Gastrocnemius medialis (tissue), 3 donors: ENCODE measurements around the genes FUT4 and CWC15.

GRCh38 chr11:93541953-93542724, 1.1 kb downstream of the SMCO4 start:
- PRO-cap = unidirectional peak, plus-strand start at chr11:93542202
- RAMPAGE, long total RNA, 3 experiments = no peak in any of the 3 experiments

- PRO-cap = no peak
- RAMPAGE, long total RNA, 3 experiments = no peak in any of the 3 experiments
Observed at GRCh38 chr11:93570675-93571274, 27.6 kb upstream of the SMCO4 start.

DNA sequence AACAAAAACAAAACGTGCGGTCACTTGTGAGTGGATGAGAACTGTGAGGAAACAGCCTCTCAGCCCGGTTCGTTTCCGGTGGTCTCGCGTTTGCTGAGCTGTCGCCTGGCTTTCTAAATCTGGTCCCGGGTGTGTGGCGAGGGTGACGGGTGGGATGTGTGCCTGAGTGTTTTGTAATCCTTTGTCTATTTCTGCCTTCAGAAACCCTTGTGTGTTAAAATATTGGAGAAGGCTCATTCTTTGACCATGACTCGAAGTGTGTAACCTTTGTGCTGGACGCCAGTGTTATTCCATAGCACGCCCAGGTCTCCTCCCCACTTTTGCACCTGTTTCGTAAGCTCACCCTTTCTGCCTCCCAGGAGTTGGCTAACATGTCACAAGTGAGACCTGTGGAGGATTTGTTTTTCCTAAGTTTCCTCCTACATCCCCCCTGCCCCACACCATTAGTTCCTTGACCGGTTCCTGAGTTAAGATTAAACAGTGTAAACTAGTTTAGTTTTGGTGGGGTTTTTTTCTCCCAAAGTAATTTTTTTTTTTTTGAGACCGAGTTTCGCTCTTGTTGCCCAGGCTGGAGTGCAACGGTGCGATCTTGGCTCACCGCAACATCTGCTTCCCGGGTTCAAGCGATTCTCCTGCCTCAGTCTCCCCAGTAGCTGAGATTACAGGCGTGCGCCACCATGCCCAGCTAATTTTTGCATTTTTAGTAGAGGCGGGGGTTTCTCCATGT, 453 bp downstream of the C11orf54 start:
- PRO-cap = bidirectional peak, plus-strand start at position 345 of the sequence, minus-strand start at position 260 of the sequence
- RAMPAGE, long total RNA, 3 experiments = no peak in any of the 3 experiments

- PRO-cap = no peak
- RAMPAGE, long total RNA, 3 experiments = no peak in any of the 3 experiments
Observed at GRCh38 chr11:93792837-93793036, 8.7 kb downstream of the MED17 start.

GRCh38 chr11:94130033-94130584, 1.5 kb downstream of the PANX1 start:
- PRO-cap = no peak
- RAMPAGE, long total RNA, 3 experiments = no peak in any of the 3 experiments

DNA sequence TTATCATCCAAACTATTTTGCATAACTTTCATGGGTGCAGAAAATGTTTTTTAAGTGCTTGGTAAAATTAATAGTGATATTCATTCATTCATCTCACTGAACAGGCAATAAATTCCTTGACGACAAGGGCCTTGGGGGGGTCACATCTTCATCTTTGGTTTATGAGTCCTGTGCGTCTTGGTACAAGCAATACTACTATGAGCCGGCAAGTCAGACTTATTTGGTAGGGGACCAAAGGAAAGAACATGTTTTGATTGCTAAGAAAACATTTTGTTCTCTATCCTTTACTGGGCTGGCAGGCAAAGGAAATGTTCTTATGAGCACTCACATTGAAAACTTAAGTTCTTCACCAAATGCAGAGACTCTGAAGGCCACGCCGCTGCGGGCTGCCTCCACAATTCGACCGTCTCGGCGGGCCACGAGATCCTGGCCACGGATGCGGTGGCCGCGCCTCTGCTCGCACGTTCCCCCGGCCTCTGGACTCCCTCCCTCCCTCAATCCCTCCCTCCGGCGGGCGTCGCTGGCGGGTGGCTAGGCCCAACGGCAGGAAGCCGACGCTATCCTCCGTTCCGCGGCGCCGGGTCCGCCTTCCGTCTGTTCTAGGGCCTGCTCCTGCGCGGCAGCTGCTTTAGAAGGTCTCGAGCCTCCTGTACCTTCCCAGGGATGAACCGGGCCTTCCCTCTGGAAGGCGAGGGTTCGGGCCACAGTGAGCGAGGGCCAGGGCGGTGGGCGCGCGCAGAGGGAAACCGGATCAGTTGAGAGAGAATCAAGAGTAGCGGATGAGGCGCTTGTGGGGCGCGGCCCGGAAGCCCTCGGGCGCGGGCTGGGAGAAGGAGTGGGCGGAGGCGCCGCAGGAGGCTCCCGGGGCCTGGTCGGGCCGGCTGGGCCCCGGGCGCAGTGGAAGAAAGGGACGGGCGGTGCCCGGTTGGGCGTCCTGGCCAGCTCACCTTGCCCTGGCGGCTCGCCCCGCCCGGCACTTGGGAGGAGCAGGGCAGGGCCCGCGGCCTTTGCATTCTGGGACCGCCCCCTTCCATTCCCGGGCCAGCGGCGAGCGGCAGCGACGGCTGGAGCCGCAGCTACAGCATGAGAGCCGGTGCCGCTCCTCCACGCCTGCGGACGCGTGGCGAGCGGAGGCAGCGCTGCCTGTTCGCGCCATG, at the start of gene FUT4:
FUT4 (plus strand) TSS at position 567 of the 1,157 bp plus-strand sequence.
- PRO-cap = bidirectional peak, plus-strand start at position 567 of the sequence, minus-strand start at position 455 of the sequence; bidirectional peak, plus-strand start at position 1,033 of the sequence, minus-strand start at position 979 of the sequence
- RAMPAGE, long total RNA, 3 experiments = start-site peak on the plus strand in 2 of 3 experiments, centred at positions 517 to 562 of the sequence, 6 to 8 reads per replicate; start-site peak on the minus strand in 1 of 3 experiments, centred at position 896 of the sequence, 7 reads per replicate

DNA sequence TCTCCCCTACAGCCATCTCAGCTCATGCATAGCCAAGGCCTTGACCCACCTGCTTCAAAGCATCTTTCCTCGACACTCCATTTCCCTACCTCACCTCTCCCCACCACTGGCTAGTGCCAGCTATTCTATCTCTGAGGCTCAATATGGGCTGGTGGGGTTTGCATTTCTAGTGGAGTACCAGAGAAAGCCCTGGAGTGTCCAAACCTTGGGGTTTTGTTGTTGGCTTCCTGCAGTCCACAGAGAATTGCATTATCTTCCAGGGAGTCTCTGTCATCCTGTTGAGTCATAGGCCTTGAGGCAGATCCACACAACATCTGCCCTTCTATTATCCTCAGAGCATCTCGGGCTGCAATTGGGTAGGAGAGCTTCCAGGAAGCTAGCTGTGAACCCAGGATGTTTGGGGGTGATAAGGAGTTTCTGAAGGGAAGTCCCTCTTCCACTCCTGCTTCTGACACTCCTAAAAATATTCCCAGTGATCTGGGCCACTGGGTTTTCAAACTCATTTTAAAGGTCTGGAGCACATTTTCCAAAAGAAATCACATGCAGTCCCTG, 36.1 kb upstream of the AMOTL1 start:
- PRO-cap = no peak
- RAMPAGE, long total RNA, 3 experiments = no peak in any of the 3 experiments

DNA sequence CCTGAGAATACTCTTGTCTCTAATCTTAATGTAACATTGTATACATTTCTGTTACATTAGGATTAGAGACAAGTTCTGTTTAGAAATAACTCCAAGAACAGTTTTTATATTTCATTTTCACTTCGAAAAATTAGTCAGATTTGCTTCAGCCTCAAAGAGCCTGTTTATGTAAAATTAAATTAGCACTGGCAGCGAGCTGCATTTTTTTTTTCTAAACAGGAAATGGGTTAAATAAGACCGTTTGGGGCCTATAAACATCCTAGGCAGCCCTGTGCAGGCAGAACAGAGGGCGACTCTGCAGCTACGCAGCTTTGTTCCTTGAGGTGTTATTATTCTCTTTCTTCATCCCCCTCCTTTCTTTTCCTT, 48.8 kb downstream of the CWC15 start:
- PRO-cap = no peak
- RAMPAGE, long total RNA, 3 experiments = no peak in any of the 3 experiments

- PRO-cap = bidirectional peak, plus-strand start at chr11:94973681, minus-strand start at chr11:94973577
- RAMPAGE, long total RNA, 3 experiments = start-site peak on the minus strand in 3 of 3 experiments, at chr11:94973553-94973579 at its widest, 1,691 to 3,761 reads per replicate
Observed at GRCh38 chr11:94972950-94974130, at the start of gene CWC15. Gene CWC15 (minus strand): TSS chr11:94973556.

GRCh38 chr11:95089997-95090721, 513 bp downstream of the ENDOD1 start:
- PRO-cap = unidirectional peak, minus-strand start at chr11:95090268
- RAMPAGE, long total RNA, 3 experiments = no peak in any of the 3 experiments

- PRO-cap = bidirectional peak, plus-strand start at chr11:95151193, minus-strand start at chr11:95151140
- RAMPAGE, long total RNA, 3 experiments = no peak in any of the 3 experiments
Observed at GRCh38 chr11:95150718-95151393, 61.2 kb downstream of the ENDOD1 start.

DNA sequence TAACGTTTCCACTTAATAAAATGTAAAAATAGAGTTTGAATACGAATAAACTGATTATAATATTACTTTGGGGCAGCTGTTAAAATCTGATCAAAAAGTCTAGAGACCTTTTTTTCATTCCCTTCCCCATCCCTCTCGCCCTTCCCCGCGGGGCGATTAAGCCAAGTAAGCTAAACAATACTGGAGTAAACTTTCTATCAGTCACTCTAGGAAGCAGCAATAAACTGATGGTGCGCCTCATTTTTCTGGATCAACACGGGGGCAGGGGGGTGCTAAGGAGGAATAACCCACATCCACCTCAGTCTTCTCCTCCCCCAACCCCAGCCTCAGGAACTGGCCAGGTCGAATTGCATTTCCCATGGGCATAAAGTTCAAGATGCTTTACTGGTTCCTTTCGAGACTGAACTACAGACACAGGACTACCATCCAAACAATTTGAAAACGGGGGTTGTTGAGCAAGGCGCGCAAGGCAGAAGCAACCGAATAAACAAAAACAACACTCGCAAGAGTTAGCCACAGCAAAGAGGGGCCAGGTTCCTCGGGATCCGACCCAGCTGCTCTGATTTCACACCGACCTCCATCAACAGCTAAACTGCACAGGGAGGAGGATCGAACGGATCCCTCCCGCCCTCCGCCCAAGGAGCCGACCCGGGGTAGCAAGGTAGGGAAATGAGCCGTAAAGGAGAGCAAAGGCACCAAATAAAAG, 1.0 kb downstream of the SESN3 start:
- PRO-cap = no peak
- RAMPAGE, long total RNA, 3 experiments = no peak in any of the 3 experiments

GRCh38 chr11:95322592-95322997, 91.6 kb upstream of the SESN3 start:
- PRO-cap = no peak
- RAMPAGE, long total RNA, 3 experiments = no peak in any of the 3 experiments

GRCh38 chr11:95647311-95647806, 142.2 kb downstream of the FAM76B start:
- PRO-cap = no peak
- RAMPAGE, long total RNA, 3 experiments = no peak in any of the 3 experiments

DNA sequence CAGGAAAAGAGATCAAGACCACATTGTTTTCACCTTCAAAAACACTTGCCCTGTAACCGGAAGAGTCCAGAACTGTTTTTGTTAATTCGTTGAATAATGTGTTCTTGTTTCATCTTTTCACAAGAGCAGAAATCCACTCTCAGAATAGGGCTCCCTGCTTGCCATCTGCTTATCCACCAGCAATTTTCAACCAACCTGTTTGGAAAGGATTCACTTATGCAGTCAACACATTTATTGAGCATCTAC, 100.6 kb downstream of the FAM76B start:
- PRO-cap = no peak
- RAMPAGE, long total RNA, 3 experiments = no peak in any of the 3 experiments

- PRO-cap = no peak
- RAMPAGE, long total RNA, 3 experiments = no peak in any of the 3 experiments
Observed at GRCh38 chr11:95715517-95716500, 73.8 kb downstream of the FAM76B start.

- PRO-cap = no peak
- RAMPAGE, long total RNA, 3 experiments = no peak in any of the 3 experiments
Observed at GRCh38 chr11:95788855-95789299, 705 bp downstream of the FAM76B start.

GRCh38 chr11:95827571-95828181, 37.4 kb downstream of the CEP57 start:
- PRO-cap = no peak
- RAMPAGE, long total RNA, 3 experiments = no peak in any of the 3 experiments

DNA sequence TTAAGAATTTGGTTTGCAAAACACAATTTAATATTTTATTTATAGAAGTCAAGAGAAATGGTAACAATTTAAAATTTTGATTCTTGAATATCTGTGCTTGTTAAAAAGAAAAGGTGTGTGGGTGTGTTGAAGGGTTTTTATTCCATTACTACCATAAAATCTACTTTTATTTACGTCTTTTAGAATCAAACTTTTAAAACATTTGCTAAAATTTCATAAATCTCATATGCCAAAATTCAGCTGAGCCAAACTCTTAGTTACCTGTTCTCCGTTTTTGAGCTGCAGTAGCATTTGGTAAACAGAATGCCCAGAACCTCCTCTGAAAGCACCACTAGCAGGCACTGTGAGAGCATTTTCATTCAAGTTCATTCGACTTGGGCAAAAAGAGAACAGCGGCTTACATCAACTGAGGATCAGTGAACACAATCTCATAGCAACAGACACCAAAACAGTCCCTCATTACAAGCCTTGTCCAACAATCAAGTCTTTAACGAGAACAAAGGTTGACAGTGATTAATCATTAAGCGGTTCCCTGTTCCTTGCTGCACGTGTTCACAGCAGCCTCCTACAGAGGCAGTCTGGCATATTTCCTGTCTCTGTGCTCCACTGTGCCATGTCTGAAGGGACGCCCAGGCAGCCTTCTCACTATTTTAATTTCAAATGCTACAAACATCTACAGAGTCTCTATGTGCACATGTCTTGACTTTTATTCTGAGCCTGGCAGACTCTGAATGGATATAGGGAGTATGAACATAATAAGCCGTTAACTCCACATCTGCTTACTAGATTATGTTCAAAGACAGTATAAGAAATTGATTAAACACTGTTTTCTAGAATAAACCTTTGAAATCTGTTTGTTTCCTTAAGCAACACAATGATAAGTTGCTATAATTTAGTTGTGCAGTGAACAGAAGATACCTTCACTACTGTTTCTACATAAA, 88.2 kb upstream of the MTMR2 start:
- PRO-cap = no peak
- RAMPAGE, long total RNA, 3 experiments = no peak in any of the 3 experiments

GRCh38 chr11:96183373-96183901, 159.6 kb downstream of the MAML2 start:
- PRO-cap = no peak
- RAMPAGE, long total RNA, 3 experiments = no peak in any of the 3 experiments